Suprapubic skin (tissue), 4 donors: Measurements from ENCODE around the genes TBRG1 and ROBO4.

- PRO-cap = no peak
- RAMPAGE, long total RNA, 4 experiments = no peak in any of the 4 experiments
Observed at GRCh38 chr11:122862091-122862568, 20.4 kb upstream of the JHY start.

GRCh38 chr11:123069834-123070884 is 8.2 kb upstream of the HSPA8 start:
- PRO-cap = no peak
- RAMPAGE, long total RNA, 4 experiments = no peak in any of the 4 experiments

GRCh38 chr11:123137920-123138445 is 57.1 kb downstream of the CLMP start:
- PRO-cap = no peak
- RAMPAGE, long total RNA, 4 experiments = no peak in any of the 4 experiments

DNA sequence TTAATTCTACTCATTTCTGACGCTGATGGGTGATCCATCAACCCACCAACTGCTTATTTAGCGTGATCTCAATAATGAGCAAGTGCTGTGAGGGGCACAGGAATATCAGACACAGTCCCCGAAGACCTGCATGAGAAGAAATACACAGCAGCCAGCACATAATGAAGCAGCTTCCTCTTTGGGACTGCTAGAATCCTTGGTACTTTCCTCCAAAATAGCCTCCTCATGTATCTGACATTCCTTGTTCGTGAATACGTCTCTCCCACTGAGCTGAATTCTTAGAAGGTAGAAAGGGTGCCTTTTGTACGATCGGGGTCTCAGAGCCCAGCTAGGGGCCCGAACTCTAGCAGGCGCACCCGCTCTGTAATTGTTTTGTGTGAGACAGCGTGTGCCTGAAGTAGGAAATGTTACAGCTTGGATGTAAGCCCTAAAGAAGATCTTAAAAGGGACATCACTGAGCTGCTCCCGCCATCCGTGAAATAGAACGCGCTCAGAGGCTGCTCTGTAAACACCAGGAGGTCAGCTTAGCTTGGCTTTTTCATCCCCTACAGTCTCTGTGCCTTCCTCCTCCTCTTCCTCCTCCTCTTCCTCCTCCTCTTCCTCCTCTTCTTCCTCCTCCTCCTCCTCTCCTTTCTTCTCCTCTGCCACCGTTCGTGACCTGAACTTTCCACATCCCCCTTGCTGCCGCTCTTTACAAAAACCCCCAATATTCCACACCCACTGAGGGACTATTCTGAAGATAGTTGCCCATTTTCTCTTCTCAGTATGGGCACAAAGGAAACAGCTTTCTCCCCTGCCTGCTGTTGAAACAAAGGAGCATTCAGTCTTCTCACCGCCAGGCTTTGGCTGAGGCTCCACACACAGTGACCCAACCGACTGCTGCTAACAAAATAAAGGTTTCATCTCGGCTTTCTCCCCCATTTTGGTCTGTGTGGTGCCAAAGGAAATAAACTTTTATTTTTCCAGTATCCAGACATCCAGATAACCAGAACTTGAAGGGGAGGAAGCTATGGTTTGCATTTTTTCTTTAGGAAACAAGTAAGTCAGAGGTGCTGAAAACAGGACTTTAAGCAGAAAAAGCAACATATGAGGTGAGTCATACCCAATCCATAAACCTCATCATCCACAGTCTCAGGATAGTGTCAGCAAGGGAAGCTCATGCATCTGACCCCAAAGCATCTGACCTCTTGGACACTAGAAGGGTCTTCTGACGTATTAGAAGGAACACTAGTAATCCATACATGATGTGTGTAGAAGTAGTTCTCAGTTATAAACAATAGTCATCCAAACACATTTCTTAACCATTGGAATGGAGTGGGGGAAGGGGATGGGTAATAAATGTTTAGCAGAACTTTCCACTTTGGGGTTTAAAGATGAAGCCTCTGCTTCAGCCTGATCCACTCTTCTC is 6.7 kb downstream of the CLMP start:
- PRO-cap = no peak
- RAMPAGE, long total RNA, 4 experiments = no peak in any of the 4 experiments

DNA sequence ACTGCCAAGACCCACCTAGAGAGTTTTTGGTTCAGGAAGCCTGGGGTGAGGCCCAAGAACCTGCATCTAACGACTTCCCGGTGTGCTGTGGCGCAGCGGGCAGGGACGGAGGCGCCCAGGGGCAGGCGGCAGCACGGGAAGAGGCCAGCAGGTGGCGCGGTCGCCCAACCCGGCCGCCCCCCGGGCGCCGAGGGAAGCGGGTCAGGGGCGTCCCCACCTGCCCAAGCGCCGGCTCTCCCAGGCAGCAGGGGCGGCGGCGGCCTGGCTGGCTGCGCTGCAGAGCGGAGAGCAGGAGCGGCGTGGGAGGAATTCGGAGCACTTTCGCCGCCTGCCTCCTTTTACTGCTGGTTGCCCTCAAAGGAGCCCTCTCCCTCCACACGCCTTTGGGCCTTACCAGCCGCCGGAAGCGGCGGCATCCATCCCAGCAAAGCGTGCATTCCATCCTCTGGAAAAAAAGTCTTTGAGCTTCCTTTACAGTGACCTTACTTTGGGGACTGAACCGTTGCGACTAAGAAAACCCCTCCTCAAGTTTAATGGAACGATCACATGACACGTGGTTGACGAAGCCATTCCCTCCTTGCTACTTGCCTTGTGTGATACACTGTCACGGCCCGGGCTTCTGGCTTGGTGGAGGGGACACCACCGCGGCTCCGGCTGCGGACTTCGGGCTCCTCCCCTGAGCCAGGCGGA is 106.8 kb upstream of the CLMP start:
- PRO-cap = no peak
- RAMPAGE, long total RNA, 4 experiments = no peak in any of the 4 experiments

- PRO-cap = no peak
- RAMPAGE, long total RNA, 4 experiments = no peak in any of the 4 experiments
Observed at GRCh38 chr11:123358072-123358944, 71.8 kb upstream of the GRAMD1B start.

GRCh38 chr11:123364061-123364520 is 66.0 kb upstream of the GRAMD1B start:
- PRO-cap = no peak
- RAMPAGE, long total RNA, 4 experiments = no peak in any of the 4 experiments

DNA sequence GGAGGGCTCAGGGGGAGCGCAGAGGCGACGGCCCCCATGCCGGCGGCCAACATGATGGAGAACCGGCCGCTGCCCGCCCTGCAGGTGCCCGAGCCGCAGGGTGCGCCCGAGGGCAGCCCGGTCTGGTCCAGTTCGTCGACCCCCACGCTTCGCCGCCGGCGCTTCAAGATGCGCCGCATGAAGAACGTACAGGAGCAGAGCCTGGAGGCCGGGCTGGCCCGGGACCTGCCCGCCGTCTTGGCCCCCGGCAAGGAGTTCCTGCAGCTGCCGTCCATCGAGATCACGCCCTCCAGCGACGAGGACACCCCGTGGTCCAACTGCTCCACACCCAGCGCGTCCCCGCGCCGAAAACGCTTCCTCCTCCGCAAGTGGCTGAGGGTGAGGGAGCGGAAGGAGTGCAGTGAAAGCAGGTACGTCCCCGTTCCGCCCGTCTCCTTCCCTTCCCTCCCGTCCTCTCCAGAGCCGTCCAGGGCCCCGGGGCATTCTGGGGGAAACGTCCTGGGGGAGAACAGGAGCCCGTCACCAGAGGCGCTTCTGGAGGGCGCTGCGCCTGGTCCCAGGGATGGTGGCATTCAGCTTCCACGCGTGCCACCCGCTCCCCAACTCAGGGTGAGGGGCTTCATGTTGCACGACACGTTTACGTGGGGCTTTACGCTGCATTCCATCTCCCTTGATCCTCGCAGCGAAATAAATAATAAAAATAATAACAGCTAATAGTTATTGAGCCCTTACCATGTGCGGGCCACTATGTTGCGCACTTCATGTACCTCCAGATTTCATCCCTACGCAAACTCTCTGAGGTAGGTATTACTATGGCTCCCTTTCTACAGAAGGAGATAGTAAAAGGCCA is 913 bp downstream of the GRAMD1B start:
- PRO-cap = bidirectional peak, plus-strand start at position 367 of the sequence, minus-strand start at position 239 of the sequence
- RAMPAGE, long total RNA, 4 experiments = no peak in any of the 4 experiments

DNA sequence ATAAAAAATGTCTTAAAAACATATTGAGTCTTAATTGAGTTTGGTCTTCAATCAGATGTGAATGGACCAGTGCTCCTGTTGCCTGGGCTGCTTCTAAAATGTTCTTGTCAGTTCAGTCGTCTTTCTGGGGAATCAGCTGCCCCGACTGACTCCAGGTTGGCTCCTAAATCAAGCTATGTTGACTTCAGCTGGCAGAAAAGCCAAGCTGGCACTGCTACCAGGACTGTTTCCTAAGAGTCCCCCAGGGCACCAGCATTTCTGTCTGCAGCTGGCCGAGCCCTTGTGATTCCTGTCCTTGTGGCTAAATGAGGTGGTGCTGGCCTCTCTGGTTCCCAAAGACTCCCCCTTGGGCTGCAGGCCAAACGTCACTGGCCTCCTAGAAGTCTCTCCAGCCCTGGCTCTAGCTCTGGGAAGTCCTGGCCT is 31.0 kb downstream of the GRAMD1B start:
- PRO-cap = no peak
- RAMPAGE, long total RNA, 4 experiments = no peak in any of the 4 experiments

GRCh38 chr11:123587536-123587976 is 66.9 kb downstream of the SCN3B start:
- PRO-cap = no peak
- RAMPAGE, long total RNA, 4 experiments = no peak in any of the 4 experiments

- PRO-cap = no peak
- RAMPAGE, long total RNA, 4 experiments = no peak in any of the 4 experiments
Observed at GRCh38 chr11:123797100-123797973, 8.8 kb downstream of the OR6M1 start.

DNA sequence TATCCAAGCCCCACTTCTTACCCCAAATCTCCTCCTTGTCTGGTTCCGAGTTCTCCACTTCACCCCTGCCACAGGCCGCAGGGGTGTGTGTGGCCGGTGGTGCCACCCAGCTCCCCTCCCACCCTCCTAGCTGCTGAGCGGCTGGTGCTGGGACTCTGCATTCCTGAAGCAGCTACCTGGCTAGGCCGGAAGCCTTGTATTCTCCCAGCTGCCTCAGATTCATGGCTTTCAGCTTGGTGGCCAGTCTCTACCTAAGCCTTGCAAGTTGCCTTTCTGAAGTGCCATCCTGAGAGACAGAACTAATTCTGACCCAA is 690 bp downstream of the VWA5A start:
- PRO-cap = no peak
- RAMPAGE, long total RNA, 4 experiments = no peak in any of the 4 experiments

DNA sequence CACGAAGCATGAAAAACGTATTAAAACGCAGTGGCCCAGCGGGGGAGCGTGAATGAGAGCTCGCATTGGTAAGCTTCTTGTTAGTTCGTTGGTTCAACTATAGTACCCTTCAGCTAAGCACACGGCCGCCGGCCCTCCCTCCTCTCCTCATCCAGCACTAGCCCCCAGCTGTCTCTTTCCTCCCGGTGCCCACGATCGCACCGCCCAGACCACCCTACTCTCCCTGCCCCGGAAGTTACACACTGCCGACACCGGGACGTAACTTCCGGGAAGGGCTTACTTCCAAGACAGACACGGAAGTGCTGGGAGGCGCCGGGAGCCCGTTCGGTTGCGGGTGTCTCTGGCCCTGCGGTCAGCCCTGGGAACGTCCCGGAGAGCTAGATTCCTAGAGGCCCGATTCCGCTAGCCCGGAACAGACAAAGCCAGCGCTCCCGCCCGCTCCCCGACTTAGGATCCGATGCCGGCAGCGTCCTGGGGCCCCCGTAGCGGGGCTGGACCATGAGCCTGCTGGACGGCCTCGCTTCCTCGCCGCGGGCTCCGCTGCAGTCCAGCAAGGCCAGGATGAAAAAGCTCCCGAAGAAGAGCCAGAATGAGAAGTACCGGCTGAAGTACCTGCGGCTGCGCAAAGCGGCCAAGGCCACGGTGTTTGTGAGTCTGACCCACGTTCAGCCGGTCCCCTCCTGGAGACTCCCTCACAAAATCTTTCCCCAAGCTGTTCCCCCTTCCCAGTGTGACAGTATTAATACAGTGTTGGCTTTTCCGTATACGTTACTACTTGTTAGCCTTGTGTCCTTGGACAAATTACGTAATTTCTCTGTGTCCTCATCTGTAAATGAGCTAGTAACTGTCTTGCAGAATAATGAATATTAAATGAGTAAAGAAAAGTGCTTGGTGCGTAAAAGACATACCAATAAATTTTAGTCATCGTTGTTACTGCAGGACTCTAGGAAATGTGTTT is at the start of gene TBRG1:
Gene TBRG1, plus strand, starts transcription at position 279 of the 958 bp plus-strand sequence.
- PRO-cap = bidirectional peak, plus-strand start at position 290 of the sequence, minus-strand start at position 191 of the sequence
- RAMPAGE, long total RNA, 4 experiments = start-site peak on the plus strand in 3 of 4 experiments, centred at positions 285 to 299 of the sequence, 46 to 183 reads per replicate

- PRO-cap = no peak
- RAMPAGE, long total RNA, 4 experiments = no peak in any of the 4 experiments
Observed at GRCh38 chr11:124724858-124726041, 14.5 kb upstream of the NRGN start.

DNA sequence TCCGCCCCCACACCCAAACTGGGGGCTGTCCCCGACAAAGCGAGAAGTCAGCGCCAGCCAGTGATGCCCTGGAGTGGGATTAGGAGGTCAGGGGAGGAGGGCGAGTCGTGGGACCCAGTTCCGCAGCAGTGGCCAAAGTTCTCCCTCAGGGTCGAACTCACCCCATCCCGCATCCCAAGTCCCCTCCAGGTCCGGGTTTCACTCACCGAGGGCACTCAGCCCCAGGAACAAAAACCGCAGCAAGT is 289 bp downstream of the ESAM start:
- PRO-cap = no peak
- RAMPAGE, long total RNA, 4 experiments = no peak in any of the 4 experiments

- PRO-cap = no peak
- RAMPAGE, long total RNA, 4 experiments = no peak in any of the 4 experiments
Observed at GRCh38 chr11:124799296-124800266, 625 bp downstream of the MSANTD2 start.

DNA sequence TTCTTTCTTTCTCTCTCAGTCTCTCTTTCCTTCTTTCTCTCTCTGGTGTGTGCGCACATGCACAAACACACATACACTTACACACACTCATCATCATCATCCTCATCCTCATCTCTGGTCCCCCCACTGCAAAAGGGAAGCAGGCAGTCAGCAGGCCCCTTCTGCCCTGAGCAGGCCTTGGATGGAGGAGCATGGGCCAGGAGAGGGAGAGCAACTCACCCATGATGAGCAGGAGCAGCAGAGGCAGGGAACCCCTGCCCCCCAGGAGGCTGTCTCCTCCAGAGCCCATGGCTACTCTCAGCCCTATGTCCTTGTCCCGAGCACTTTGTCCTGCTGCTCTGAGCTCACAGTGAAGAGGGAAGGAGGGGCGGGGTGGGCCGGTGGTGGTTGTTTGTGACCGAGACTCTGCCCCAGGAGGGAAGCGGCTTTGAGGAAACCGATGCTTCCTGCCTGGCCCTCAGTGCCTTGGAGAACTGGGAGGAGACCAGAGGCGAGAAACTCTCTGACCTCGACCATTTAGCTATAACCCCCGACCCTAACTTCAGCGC is at the start of gene ROBO4:
Gene ROBO4, minus strand, starts transcription at position 359 of the 548 bp plus-strand sequence.
- PRO-cap = bidirectional peak, plus-strand start at position 460 of the sequence, minus-strand start at position 332 of the sequence
- RAMPAGE, long total RNA, 4 experiments = start-site peak on the minus strand in 4 of 4 experiments, centred at positions 310 to 354 of the sequence, 6 to 42 reads per replicate

DNA sequence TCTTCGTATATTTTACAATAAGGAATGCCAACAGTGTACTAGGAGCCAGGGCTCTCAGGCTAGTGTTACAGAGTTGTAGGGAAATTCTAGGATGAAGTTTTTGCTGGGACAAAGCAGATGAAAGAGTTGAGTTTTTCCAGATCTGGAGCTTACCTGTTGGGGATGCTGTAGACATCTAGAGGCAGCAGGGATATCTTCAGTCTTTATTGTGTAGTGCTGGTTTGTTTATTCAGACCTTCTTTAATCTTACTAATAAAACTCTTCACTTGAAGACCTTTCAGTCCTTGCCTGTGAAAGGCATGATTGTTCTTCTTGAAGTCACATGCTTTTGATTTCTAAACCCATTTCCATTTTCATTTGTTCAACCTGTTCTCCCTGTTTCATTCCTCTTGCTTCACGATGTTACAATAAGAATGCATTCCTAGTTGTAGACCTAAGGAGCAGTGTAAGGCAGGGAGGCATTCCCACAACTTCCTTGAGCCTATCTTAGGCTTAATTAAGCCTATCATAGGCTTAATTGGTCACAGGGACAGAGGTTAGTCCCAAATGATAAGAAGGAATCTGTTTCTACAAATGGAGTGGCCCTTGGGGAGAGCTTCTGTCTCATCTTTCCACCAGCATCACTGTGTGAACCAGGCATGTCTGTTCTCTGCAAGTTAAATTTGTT is 7.8 kb upstream of the SLC37A2 start:
- PRO-cap = no peak
- RAMPAGE, long total RNA, 4 experiments = start-site peak on the minus strand in 1 of 4 experiments, centred at position 306 of the sequence, 5 reads per replicate

GRCh38 chr11:125090254-125090702 is 21.1 kb downstream of the TMEM218 start:
- PRO-cap = no peak
- RAMPAGE, long total RNA, 4 experiments = no peak in any of the 4 experiments

DNA sequence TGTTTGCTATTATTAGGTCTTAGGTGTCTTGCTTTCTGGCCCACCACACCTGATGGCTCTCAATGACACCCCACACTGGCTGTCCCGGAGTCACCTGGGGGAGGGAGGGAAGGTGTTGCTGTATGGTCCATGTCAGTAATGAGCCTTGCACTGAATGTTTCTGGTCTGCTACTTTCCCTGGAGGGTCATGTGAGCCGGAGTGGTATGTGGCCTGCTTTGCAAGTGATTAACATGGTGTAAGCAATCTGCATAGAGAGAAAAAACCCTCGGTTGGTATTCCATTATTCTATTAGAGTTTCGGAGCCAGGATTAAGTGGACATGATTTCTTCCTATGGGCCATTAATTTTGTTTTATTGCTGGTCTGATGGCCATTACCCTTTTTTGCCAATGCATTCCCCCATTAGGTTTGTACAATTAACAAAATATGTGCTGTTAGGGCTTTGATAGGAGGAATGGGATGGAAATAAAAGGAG is 63.9 kb downstream of the PKNOX2 start:
- PRO-cap = no peak
- RAMPAGE, long total RNA, 4 experiments = no peak in any of the 4 experiments